BE2C (cell line): ENCODE measurements around the gene CCDC34.

DNA sequence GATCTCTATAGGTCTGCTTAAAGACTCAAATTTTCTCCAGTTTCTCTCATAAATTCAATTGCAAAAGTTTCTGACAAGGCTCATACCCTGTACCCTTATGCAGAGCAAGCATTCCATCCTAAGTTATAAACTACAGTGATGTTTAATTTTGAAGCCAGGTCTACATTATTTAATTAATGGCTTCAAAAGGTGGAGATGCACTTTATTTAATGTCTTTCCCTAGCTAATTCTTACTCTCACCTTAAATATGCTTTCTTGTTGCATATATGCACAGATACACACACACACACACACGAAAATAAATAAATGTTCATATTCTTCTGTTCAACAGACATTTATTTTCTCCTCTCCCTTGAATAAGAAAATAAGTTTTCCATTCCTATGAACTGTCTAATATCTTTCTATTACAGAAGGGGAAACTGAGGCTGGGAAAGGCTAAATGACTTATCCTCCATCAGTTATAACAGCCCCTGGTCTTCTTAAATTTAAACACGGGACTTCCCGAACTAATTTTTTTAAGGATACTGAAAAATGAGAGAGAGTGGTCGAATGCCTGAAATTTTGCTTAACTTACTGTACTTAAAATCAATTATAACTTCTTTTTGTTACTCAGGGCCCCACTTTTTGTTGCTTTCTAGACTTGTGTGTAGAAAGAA is 2.6 kb downstream of the FIBIN start:
- RRBS, result no CpG with 5 or more reads among the region's 4 CpGs

GRCh38 chr11:27362495-27363768 is at the start of gene CCDC34:
Gene CCDC34 (minus strand): TSS chr11:27363215.
- RRBS, result 1% methylated on average over 9 of the region's 67 CpGs

DNA sequence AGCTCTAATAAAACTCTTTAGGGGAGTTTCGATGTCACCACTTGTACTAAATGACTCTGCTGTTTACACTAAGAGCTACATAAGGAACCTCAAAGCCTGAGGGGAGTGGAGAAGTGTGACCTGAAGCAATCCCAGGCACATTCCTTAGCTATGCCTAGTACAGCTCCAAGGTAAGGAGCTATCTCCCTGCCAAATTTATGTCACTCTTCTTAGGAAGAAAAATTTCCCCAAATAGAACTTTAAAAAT is 8.2 kb downstream of the LGR4 start:
- RRBS, result no CpG with 5 or more reads among the region's 1 CpG

DNA sequence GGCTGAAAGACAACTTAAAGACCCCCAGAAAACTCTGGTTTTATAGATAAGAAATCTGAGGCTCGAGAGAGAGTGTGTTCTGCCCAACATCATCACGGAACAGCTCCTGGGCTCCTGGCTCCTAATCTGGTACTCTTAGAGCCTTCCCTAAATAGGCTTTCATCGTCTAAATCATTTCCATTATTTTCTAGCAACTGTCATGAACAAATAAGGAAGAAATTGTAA is 1.7 kb upstream of the LGR4 start:
- RRBS, result no CpG with 5 or more reads among the region's 3 CpGs

GRCh38 chr11:27717838-27718200 is 17.6 kb upstream of the BDNF start:
- RRBS, result no CpG with 5 or more reads among the region's 8 CpGs

GRCh38 chr11:30635352-30636041 is 49.3 kb upstream of the MPPED2 start:
- RRBS, result no CpG with 5 or more reads among the region's 14 CpGs

DNA sequence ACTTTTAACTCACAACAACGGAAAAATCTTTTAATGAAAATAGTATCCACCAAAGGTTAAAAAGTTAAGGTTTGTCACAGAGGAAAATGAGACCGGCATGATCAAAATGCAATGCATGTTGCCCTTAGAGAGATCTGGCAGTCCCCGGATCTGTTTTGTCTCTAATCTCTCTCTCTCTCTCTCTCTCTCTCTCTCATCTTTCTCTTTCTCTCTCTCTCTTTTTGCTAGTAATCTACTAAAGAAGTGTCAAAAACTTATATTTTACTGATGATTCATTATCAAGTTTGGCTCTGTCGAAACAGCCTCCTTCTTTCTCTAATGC is 246.1 kb upstream of the MPPED2 start:
- RRBS, result 80% methylated on average over 1 of the region's 4 CpGs

DNA sequence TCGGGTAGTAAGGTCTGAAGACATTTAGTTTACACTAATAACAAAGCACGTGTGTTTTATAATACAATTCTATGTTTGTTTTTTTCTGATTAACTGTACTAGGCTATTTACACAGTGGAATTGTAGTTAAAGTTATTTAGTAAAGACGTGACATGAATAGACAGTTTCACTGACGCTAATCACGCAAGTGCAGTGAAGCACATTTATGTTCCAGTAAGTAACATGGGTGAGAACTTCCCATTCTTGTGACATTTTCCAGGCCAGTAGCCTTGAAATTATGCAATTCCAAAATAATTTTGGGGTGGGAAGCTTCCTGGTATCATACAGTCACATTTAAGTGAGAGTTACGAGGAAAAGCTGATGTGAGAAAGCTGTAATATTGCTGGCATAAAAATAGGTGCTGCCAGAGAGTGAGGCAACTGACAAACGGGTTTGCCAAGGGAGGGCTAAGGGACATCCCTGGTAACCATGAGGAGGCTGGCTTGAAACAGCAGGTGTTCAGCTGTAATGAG is 378.8 kb downstream of the DCDC1 start:
- RRBS, result no CpG with 5 or more reads among the region's 7 CpGs

DNA sequence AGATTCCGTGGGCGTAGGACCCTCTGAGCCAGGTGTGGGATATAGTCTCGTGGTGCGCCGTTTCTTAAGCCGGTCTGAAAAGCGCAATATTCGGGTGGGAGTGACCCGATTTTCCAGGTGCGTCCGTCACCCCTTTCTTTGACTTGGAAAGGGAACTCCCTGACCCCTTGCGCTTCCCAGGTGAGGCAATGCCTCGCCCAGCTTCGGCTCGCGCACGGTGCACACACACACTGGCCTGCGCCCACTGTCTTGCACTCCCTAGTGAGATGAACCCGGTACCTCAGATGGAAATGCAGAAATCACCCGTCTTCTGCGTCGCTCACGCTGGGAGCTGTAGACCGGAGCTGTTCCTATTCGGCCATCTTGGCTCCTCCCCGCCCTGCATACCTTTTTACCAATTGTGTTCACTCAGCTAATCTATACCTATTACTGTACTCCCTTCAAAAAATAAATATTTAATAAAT is 48.2 kb downstream of the DCDC1 start:
- RRBS, result no CpG with 5 or more reads among the region's 26 CpGs

DNA sequence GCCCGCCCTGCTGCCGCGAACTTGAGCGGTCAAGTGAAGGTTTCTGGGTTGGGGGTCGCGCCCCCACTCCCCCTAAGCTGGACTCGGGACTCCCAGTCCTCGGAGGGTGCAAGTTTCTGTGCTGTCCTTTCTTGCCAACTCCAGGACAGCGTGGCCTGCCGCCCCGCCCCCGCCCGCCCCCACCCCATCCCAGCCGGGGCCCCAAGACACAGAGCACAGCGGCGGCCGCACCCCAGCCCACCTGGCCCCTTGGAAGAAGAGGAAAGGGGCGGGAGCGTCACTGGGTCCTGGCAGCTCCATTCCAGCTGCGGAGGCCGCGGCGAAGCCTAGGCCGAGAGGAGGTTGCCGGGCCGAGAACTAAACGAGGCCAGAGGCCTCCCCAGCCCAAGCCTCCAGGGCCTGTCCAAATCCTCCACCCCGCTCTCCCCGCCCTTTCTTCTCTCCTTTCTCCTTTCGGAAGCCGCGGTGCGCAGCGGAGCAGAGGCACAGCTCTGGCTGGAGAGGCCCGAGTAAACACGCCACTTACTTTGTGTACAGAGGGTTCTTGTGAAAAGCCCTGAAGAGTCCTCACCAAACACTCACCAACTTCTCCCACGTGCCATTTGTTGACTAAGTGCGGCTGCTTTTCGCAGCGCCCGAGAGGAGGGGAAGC is 571 bp upstream of the PAX6 start:
- RRBS, result under 1% methylated on average over 3 of the region's 41 CpGs

DNA sequence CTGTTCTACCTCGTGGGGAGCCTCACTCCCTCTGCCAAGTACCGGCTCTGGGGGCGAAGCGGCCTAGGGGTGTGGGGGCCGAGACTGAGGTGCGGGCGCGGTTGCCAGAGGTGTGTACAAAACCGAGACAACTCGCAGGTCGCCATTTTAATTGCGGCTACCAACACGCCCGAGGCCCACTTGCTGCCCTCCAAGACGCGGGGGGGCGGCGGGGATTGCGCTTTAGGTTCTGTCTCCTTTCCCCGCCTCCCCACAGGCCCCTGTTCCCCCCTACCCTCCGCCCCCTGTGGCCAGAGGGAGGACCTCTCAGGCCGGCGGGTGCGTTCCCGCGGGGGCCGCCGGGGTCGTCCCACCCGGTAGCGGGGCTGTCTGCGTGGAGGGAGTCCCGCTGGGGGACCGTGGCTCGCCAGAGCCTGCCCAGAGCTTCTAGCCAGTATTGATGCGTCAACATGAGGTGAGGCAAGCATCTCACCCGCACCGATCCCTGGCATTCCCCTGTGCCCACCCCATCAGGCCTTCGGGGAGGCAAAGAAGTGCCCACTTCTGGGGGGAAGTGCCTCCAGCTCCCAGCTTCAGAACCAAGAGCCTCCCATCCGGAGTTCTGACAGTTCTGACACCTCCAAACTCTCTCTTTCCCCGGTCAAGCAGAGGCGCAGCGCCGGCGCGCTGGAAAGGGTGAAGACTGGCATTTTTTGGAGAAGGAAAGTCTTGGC is 2.9 kb upstream of the PAX6 start:
- RRBS, result no CpG with 5 or more reads among the region's 46 CpGs

DNA sequence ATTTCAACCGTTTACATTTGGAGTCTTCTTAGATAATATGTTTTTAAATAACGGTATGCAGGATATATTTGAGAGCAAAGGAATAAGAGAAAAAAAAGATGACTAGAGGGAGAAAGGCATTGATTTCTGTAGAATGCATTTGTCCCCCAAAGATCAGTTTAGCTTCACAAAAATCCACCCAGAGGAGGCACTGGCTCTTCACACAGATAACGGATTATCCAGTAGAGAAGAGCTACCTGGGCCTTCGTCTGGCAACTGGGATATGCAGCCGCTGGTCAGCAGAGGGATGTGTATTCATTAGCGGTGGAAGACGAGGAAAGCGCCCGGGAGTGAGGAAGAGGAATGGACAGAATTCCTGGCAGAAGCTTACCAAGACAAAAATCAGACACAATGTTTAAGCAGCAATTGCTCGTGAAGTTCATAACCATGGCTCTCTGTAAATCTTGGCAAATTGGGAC is 5.6 kb upstream of the WT1 start:
- RRBS, result no CpG with 5 or more reads among the region's 10 CpGs

- RRBS, result no CpG with 5 or more reads among the region's 5 CpGs
Observed at GRCh38 chr11:32851880-32852518, 22.3 kb downstream of the PRRG4 start.

GRCh38 chr11:32953667-32954322 is 61.2 kb downstream of the QSER1 start:
- RRBS, result no CpG with 5 or more reads among the region's 3 CpGs

- RRBS, result no CpG with 5 or more reads among the region's 7 CpGs
Observed at GRCh38 chr11:33018745-33019442, 3.2 kb downstream of the DEPDC7 start.

DNA sequence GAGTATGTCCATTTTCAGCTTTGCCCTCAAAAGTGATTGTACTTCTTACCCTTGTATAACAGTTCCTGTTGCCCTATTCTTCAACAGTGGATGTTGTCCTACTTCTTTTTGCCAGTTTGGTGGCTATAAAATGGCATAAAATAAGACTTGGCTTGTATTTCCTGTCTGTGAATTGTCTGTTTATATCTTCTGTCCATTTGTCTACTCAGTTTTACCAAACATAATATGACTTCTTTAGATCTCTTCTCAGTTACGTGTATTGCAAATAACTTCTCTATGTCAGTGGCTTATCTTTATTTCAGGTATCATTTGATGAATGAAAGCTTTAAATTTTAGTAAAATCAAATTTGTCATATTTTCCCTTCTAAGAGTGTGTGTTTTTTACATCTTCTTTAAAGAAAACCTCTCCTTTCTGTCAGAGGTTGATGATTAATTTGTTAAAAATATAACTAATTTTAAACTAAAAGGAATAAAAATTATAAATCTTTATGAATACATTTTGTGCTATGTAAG is 20.6 kb downstream of the HIPK3 start:
- RRBS, result no CpG with 5 or more reads among the region's 1 CpG

DNA sequence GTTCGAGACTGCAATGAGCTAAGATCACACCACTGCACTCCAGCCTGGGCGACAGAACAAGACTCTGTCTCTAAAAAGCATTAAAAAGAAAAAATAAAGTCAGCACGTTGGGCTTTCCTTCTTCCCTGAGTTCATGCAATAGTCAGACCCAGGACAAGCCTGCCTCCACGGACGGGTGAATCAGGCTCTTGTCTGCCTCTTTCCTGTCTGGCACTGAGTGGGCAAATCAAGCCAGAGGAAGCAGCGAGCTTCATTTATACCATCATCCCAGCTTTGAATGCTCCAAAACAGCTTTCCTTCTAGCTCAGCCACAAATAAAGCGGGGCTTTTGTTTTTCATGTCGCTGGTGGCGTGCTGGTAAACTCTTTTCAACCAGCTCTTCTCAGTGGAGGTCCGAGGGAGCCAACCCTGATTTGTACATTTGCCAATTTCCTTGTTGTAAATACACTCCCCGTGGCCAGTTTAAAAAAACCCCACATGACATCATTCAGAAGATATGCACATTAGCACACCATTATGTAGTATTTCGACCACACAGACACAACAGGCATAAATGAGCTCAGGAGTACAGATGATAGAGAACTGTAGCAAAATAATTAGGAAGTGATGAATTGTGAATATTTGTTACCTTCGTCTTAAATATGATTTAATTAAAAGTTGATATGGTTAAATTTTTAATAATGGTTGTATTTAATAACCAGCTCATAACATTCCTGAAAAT is 8.6 kb downstream of the C11orf91 start:
- RRBS, result no CpG with 5 or more reads among the region's 13 CpGs

- RRBS, result no CpG with 5 or more reads among the region's 6 CpGs
Observed at GRCh38 chr11:33696143-33696810, 4.3 kb downstream of the C11orf91 start.

DNA sequence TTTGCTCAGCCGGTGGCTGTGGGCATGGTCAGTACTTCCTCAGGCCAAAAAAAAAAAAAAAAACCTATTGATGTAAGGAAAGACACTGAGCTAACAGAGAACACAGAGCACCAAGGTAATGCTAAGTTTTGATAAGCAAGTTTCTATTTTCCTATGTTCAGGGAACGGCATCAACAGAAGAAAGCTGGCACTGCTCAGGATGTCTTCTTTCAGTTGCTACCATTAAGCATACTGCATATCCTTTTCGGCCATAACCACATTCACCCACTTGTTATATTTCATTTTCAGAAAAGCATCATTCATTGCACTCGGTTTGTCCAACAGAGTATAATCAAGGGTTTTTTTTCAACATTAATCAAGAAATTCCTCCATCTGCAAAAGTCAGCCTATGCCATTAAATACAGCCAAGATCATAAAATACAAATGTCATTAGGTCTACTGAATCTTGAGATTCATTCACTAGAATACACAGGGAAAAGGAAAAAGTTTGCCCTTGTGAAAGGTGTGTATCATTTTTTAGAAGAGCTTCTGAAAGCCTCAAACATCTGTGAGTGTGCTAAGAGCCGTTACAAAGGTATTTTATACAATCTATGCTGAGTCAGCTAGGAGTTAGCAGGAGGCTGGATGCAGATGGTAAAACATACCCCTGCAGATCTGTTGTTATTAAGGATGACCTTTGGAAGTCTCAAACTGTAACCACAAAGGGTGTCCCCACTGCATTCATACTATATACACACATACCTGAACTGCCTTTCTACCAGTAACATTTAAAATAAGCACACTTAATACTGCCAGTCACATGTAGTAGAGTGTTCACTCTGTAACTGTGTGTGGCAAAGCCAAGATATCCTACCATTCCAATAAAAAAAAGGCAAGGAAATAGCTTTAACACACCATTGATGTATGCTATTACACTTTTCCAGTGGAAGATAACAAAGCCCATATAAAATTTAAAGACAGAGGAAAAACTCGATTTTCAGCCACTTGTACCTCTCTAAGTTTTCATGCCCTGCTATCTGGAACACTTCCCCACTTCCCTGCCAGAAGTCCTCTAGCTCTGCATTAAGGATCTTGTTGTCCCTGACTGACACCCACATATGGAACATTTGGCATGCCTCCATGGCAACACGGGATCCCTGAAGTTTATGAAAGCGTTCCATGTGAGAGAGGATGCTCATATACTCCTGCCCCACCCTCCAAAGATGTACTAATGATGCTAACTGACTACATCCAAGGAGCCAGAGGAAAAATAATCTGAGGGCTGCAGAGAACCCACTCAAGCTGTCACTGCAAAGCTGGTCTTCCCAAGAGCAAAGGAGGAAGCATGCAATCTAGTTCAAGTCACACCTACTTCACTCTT is 8.4 kb upstream of the C11orf91 start:
- RRBS, result no CpG with 5 or more reads among the region's 8 CpGs